ENCODE data around the gene KIAA1210.

- PRO-cap, result no peak
These were observed 61.8 kb upstream of the PLS3 start for GRCh38 chrX:115499136-115499560.

GRCh38 chrX:115582356-115583383 lies 21.7 kb downstream of the PLS3 start:
- PRO-cap, result no peak

- PRO-cap, result no peak
These were observed 104.2 kb downstream of the PLS3 start for GRCh38 chrX:115665108-115665579.

DNA sequence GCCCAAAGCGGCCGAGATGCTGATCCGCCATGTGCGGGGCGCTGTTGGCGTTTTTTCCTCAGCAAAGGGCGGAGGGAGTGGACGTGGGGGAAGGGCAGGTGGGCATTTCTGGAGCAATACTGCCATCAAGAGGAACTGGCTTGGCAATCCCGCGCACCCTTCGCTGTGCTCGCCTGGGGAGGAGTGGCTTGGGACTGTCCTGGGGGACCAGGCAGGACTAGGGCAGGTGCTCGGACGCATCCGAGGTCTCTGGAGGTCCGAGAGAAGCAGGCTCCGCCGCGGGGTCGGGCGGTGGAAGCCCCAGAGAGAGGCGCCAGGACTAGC lies 174.2 kb downstream of the PLS3 start:
- PRO-cap, result no peak

- PRO-cap, result no peak
These were observed 279.9 kb downstream of the PLS3 start for GRCh38 chrX:115840770-115841327.

DNA sequence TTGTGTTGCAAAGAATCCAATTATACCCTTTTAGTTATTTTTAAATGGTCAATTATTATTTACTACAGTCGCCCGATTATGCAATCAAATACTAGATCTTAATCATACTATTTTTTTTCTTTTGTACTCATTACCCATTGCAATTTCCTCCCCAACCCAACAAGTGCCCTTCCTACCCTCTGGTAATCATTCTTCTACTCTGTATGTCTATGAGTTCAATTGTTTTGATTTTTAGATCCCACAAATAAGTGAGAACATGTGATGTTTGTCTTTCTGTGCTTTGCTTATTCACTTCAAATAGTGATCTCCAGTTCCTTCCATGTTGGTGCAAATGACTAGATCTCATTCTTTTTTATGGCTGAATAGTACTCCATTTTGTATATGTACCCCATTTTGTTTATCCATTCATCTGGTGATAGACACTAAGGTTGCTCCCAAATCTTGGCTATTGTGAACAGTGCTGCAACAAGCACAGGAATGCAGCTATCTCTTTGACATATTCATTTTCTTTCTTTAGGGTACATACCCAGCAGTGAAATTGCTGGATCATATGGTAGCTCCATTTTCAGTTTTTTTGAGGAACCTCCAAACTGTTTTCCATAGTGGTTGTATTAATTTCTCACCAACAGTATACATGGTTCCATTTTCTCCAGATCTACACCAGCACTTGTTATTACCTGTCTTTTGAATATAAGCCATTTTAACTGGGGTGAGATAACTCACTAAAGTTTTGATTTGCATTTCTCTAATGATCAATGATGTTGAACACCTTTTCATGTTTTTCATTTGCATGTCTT lies 241.3 kb upstream of the AGTR2 start:
- PRO-cap, result no peak

- PRO-cap, result bidirectional peak, plus-strand start at chrX:118346792, minus-strand start at chrX:118346703
These were observed 761 bp downstream of the WDR44 start for GRCh38 chrX:118346641-118347092.

- PRO-cap, result no peak
These were observed 28.2 kb downstream of the DOCK11 start for GRCh38 chrX:118523763-118524359.

GRCh38 chrX:118536437-118537137 lies 41.0 kb downstream of the DOCK11 start:
- PRO-cap, result no peak

- PRO-cap, result no peak
These were observed 1.1 kb upstream of the IL13RA1 start for GRCh38 chrX:118726438-118726642.

- PRO-cap, result unidirectional peak, minus-strand start at chrX:118728230
These were observed 608 bp downstream of the IL13RA1 start for GRCh38 chrX:118727824-118728604.

DNA sequence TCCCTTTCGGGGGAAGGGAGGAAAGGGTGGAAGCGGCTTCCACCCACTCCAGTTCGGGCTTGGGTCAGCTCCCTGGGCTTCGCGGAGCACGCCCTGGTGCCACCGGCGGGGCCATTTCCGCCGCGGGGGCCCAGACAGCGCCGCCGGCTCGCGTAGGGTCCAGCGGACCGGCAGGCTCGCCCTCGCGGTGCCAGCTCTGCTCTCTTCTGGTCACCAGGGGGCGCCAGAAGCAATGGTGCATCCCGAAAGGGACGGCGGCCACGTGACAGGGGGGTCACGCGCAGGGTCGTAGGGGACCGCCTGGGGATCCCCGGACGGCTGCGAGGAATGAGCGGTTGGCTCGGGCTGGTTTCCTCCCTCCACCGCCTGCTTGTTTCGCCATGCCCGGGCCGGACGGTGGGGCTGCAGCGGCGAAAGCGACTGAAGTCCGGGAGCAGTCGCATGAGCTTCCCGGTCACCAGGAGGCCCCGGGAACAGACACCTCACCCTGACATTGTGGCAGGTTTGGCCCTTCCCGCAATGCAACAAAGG lies 15.7 kb downstream of the ZCCHC12 start:
- PRO-cap, result bidirectional peak, plus-strand start at position 289 of the sequence, minus-strand start at position 208 of the sequence

DNA sequence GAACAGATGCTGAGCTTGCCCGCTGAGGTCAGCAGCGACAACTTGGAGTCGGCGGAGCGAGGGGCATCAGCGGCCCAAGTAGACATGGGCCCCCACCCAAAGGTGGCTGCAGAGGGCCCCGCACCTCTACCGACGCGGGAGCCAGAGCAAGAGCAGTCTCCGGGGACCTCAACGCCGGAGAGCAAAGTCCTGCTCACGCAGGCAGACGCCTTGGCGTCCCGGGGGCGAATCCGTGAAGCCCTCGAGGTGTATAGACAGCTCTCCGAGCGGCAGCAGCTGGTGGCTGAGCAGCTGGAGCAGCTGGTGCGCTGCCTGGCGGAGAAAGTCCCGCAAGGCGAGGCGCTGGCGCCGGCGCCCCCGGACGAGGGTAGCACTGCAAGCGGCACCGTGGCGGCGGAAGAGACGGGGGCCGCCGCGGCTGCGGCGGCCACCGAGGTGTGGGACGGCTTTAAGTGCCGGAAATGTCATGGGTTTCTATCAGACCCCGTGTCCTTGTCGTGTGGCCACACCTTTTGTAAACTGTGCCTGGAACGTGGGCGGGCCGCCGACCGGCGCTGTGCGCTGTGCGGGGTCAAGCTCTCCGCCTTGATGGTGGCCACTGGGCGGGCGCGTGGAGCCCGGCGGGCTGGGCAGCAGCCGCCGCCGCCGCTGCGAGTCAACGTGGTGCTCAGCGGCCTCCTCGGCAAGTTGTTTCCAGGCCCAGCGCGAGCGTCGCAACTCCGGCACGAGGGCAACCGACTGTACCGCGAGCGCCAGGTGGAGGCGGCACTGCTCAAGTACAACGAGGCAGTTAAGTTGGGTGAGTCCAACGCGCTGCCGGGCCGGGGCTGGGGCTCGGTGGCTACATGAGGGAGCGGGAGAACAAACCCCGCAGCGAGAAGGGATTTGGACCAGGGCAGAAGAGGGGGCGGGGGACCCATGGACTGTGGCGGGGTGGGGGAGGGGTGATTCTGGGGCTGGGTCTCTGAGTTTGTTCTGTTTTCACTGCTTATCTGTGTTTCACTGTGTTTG lies 686 bp downstream of the LONRF3 start:
- PRO-cap, result no peak

DNA sequence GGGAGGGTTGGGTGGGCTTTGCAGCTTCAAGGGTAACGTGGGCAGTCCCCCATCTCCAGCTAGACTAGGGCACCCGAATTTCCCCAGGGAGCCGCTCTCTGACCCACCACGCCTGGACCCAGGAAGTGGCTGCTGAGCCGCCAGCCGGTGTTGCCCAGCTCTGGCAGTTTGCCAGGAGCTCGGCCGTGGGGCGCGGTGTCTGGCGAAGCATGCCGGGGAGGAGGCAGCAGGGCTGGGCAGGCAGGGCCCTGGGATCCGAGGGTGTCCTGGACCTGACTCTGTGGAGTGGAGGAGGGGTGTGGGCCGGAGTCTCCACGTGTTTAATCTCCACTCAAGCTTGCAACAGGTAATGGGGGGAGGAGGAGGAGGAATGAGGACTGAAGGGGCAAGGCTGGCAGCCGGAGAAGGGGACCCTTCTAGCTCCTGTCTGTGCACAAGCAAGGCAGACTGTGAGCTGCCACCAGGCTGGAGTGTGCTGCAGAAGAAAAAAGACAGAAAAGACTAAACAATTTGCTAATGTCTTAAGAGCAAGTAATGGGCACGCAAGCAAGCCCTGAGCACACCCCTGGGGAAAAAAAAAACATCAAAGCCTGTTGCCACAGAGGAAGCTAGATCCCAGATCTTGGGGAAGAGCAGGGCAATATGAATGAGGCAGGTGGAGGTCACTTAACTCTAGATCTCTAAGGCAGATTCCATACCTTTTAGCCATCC lies 2.3 kb downstream of the LONRF3 start:
- PRO-cap, result no peak

DNA sequence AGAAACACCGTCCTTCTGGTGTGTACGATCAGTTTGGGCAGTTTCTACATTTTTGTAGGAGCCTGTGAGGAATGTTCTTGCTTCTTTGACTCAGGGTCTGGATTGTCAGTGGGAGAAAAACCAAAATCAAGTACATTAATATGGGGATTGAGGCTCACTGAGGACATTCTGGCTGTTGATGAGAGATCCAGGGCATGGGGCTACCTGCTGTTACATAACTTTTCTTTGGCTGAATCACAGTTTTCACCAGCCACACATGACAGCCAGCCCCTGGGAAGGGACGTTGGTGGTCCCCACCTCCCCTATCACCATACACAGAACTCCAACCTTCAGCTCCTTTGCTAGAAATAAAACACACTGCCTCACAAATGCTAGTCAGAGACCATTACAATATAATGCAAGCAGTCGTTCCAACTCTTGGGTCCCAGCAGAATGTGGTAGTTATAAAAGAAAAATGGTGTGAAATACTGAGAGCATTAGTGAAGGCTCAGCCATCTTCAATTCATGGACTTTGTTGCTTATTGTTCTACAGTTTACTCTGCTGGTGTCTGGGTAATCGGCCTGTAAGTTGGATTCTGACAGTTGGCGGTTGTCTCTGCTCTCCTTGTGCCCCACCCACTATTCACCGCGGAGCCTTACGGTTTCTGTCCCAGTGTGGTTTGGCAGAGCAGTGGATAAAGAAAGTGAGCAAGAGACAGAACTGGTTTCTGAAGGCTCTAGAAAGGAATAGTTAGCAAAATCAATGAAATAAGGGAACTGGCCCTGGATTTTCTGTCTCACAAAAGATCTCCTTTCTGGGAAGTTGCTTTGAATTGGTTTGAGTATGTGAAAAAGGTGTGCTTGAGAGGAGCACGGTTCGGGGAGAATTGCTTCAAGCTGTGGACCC lies 8.9 kb downstream of the LONRF3 start:
- PRO-cap, result no peak

GRCh38 chrX:118989215-118989920 lies 14.9 kb downstream of the LONRF3 start:
- PRO-cap, result no peak

GRCh38 chrX:119127724-119128067 lies at the start of gene KIAA1210:
TSS of gene KIAA1210 (minus strand) at chrX:119127812.
- PRO-cap, result no peak

GRCh38 chrX:119239326-119239525 lies 3.1 kb downstream of the PGRMC1 start:
- PRO-cap, result no peak

- PRO-cap, result no peak
These were observed 7.5 kb downstream of the PGRMC1 start for GRCh38 chrX:119243487-119244150.

DNA sequence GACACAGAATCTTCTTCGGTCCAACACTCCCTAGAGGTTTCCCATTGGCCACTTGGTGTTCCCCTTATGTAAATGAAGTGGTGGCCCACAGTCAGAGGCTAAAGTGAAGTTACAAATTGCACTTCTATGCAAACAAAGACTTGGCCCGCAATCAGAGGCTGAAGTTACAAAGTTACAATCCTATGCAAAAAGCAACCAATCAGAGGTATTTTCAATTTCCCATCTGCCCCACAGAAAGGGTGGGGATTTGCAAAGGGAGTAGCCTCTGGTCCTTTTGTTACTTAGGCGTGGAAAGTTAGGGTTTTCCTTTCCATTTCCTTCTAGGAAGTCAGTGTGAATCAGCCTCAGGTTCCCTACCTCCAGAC lies 35.7 kb upstream of the SLC25A43 start:
- PRO-cap, result no peak

All from neural crest cell (in vitro differentiated cells).